Neural progenitor cell (in vitro differentiated cells): ENCODE measurements around a stretch of chr5.

DNA sequence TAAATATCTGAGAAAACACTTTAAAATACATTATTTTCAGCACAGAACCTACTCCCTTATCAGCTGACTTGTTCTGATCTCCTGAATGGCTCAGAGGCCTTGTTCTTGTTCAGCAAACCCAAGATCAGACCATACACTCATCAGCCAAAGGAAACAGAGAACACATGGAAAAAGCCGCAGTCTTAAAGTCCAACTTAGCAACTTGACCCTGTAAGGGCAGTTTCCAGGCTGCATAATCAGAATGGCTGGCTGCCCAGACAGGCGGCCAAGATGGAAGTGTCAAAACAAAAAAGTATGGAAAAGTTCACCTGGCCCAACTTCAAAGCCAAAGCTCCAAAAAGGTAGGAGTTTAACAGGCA, 56.4 kb downstream of the SIL1 start:
- RAMPAGE, long total RNA = no peak

DNA sequence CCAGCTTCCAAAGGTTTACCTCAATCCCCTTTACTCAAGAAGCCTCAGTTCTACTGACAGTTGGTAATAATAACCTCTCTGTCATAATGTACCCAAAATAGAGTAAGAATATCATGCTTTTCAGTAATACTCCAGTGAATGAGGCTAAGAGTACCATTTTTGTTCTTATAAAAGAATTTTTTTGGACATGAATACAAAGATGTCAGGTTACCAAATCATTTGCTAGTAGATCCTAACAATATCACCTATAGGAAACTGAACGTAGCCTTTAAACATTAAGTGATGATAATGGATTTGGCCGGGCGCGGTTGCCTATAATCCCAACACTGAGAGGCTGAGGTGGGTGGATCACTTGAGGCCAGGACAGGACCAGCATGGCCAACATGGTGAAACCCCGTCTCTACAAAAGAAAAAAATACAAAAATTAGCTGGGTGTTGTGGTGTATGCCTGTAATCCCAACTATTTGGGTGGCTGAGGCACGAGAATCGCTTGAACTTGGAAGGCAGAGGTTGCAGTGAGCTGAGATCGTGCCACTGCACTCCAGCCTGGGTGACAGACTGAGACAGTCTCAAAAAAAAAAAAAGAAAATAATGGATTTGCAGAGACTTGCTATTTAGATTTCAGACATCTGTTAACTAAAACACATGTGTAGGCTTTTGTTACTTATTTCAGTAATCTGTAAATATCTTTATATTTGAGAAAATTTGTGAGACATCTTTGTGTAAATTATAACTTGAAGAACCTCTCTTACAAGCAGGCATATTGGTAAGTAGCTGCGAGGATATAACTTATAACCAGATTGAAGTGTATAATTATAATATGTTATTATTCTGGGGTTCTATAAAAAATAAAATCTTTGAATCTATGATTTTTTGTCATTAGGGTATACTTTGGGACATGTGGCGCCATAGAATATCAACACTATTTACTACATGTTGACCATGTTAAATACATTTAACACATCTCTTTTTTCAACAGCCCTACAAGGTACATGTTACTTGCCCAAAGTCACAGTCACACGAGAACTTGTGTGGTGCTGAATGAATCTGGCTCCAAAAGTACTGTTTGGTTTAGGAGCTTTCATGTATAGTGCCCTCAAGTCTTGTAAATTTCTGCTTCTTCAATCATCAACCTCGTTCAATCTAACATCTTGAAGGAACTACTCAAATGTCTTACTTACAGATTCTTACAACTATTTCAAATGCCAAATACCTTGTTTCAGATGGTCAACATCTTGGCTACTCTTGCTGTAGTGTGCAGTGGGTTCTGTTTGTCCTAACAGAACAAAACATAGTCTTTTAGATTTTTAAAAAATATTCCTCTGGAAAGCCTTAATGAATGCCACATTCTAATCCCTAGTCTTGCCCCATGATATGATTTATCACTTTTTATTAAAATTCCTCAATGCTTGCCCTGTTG, 9.0 kb upstream of the MATR3 start:
- RAMPAGE, long total RNA = no peak

DNA sequence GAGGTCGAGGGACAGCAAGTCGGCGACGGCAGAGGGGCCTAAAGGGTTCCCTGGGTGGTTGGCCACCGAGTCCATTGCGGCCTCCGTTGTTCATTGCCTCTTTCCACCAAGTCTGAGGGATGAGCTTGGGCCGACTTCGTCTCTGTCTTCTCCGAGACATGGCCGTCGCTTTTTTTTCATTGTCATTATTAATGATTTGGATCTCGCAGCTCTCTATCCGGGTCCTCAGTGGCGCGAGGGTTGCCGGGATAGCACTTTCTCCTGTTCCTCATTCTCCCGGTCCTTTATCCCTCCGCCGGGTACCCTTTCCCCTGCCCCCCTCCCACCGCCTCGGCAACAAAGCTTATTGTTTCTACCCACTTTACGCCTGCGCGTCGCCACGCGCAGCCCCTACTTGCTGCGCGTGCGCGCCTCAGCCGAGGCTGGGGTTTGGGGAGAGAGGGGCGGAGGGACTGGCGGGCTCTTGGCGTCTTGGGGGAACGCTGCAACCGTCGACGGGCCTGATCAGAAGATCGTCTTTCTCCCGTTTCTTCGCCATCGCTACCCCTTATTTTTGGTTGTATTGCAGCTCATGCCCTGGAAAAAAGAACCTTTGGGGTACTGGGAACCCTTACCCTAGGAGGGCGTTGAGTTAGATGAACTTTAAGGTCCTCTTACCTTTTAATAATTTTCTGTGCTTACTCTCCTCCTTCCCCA, 514 bp downstream of the PAIP2 start:
- RAMPAGE, long total RNA = no peak

- RAMPAGE, long total RNA = no peak
Observed at GRCh38 chr5:139363263-139363648, 19.8 kb downstream of the SLC23A1 start.

- RAMPAGE, long total RNA = no peak
Observed at GRCh38 chr5:139378940-139379595, 4.0 kb downstream of the SLC23A1 start.

DNA sequence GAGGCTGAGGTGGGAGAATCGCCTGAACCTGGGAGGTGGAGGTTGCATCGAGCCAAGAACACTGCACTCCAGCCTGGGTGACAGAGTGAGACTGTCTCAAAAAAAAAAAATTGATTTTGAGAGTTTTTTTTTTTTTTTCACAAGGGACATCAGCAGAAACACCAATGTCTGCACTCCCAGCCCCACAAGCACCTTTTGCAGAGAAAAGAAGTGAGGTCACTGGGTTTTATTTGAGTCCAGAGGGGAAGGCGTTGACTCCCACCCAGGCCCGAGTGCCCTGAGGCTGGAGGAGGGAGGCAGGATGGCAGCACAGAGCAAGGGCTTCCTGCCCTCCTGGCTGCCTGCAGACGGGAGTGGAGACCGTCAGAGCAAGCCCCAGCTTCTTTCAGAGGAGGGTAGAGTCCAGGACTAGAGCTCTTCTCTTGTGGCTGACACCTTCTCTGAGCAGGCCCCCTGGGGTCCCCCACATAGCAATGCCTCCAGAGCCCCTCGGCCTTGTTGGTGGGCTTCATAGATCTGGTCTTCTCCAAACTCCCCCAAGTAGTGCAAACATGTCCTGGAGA, 2.3 kb downstream of the MZB1 start:
- RAMPAGE, long total RNA = no peak

- RAMPAGE, long total RNA = no peak
Observed at GRCh38 chr5:139387992-139388889, 1.5 kb downstream of the MZB1 start.

- RAMPAGE, long total RNA = no peak
Observed at GRCh38 chr5:139632242-139632817, 15.8 kb upstream of the CXXC5 start.

GRCh38 chr5:139643417-139644524, 4.4 kb upstream of the CXXC5 start:
- RAMPAGE, long total RNA = no peak

DNA sequence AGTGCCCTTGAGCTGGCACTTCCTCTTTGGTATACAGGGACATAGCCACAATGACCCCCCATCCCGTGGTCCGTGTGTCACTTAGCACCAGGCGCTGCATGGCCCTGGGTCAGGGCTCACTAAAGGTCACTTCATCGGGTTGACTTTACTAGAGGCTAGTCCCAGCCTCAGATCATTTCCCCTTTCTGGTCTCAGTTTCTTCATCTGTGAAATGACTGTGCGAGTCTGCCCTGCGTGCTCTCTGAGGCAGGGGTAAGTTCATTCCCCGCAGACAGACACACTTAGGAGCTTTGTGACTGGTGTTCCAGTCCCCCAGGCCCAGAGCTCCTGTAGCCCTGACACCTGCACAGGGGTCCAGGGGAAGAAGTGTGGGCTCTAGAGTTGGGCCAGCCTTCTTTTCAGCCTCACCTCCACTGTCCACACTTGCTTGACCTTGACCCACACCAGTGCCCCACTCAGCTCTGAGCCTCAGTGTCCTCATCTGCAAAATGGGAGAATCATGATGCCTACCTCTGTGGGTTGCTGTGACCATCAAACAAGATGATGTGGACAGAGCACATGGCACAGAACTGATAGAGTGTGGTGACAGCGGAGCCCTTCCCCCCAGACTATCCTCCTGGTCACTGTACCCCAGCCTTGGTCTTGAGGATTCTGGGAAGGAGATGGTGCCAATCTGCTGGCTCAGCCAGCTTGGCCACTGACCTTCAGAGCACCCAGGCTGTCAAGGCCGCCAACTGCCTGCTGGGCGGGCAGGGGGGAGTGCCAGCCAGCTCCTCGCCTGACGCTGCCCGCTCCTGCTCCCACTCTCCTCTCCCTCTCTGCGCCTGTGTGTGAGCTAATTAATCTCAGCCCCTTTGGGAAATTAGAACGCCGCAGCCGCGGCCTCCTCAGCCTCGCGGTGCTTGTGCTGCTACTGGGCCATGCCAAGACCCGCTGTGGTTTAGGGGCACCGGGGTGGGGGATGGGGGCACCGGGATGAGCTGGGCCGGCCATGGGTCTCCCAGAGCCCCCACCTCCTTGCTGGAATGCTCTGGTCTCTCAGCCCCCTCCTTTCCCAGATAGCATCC, 16.6 kb downstream of the CXXC5 start:
- RAMPAGE, long total RNA = no peak

DNA sequence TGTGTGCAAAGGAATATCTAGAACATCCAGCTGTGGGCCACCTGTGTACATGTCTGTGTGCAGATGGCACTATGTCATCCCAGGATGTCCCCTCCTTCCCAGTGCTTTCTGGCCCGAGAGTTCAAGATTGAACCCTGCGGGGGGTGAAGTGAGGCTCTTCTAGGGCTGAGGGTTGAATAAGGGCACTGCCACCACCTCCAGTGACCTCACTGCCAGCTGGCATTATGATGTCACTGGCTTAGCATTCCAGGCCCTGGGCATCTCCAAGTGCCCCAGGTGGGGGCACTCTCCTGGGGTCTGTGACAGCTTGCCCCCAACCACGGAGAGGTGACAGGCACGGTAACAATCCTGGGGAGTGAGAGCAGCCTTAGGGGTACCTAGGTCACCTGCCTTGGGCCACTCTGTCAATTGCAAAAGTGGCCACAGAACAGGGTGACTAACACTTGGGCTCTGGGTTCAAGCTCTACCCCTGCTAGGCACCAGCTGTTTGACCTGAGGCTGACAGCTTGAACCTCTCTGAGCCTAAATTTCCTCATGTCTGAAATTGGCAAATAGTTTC, 27.1 kb downstream of the CXXC5 start:
- RAMPAGE, long total RNA = no peak

DNA sequence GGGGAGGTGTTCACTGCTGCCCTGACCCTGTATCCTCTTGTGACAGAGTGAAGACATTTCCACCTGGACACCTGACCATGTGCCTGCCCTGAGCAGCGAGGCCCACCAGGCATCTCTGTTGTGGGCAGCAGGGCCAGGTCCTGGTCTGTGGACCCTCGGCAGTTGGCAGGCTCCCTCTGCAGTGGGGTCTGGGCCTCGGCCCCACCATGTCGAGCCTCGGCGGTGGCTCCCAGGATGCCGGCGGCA, 32.1 kb downstream of the CXXC5 start:
- RAMPAGE, long total RNA = no peak

DNA sequence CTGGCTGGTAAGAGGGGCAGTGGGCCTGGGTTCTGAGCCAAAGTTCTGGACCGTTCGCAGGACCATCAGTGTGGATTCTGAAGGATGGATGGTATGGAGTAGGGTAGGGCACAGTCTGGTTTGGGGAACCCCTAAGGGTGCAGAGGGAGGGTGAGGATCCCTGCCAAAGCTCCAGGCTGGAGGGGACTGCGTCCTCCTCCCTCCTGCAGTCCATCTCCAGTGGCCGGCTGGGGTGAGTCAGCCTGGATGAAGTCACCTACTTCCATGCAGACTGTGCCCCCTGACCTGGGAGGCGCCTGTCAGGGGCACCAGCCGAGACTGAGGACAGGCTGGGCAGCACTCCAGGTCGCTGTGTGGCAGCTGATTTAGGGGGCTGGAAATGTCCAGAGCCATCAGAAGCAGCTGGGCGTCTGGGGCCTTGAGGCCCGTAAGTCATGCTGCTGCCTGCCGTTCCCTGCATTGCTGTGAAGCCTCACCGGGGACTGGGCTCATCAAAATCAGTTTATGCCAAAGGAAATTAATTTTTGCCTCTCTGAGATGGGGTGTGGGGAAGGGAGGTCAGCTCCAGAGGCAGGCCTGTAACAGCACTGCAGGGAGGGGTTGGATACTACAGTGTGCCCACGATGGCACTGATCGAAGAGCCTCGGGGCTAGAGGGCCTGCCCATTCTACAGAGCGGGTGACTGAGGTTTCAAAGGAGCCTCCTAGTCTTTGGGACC, 70.5 kb upstream of the PSD2 start:
- RAMPAGE, long total RNA = no peak

DNA sequence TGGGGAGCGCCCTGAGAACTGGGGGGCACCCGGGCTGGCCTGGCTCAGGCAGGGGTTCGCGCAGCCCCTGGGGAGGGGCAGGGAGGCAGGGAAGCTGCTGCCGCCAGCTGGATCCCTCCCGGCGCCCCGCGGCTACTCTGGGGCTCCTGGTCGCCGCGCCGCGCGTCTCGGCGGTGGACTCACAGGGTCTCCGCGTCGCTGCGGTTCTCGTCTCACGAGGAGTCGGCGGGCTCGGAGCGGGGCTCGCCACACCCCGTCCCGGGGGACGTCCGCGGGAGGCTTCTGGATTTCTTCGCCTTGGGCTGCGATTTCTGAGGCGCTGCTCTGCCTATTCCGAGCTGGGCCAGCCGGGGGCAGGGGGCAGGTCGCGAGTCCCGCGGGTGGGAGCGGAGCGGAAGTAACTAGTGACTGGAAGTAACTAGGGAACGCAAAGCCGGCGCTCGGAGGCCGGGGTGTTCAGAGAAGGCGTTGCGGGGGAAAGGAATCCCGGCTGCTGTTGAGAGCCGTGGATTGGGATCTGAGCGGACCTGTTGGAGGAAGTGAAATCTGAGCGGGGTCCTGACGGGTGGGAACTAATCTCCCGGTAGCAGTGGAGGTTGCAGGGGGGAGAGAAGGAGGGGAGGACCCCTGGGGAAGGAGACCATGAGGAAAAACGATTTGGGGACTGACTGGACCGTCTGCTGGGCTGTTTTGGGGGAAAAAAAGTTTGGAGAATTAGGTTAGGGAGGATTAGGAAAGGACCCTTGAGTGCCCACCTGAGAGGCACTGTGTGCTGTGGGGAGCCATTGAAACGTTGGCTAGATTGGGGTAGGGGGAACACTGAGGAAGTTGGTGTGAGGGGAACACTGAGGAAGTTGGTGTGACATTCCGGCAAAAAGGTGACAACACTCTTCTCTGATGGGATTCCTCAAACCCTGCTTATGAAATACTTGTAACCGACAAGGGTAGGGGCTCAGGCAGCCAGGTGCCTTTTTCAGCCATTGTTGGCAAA, 674 bp downstream of the CYSTM1 start:
- RAMPAGE, long total RNA = no peak

DNA sequence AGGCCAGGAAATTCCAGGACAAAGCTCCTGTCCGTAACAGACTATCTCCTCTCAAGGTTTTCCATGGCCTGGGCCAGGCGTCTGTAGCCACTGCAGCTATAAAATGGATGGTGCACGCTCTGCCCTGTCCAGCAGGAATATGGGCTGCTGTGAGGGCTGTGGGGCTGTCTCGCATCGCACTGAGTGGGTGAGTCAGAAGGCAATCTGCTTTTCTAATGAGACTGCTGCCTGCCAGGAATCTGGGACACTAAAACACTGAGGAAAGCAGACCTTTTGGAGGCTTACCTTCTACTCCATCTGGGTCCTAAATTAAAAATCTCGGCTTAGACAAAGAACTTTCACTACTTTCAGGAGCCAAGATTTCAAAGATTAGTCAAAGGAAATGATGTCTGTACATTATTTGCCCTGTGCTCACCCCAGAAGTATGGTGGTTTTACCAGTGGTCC, 56.5 kb downstream of the PFDN1 start:
- RAMPAGE, long total RNA = no peak

GRCh38 chr5:140254007-140254527, 48.8 kb downstream of the PFDN1 start:
- RAMPAGE, long total RNA = no peak

GRCh38 chr5:140255670-140256151, 47.2 kb downstream of the PFDN1 start:
- RAMPAGE, long total RNA = no peak

GRCh38 chr5:140257437-140258102, 45.3 kb downstream of the PFDN1 start:
- RAMPAGE, long total RNA = no peak

DNA sequence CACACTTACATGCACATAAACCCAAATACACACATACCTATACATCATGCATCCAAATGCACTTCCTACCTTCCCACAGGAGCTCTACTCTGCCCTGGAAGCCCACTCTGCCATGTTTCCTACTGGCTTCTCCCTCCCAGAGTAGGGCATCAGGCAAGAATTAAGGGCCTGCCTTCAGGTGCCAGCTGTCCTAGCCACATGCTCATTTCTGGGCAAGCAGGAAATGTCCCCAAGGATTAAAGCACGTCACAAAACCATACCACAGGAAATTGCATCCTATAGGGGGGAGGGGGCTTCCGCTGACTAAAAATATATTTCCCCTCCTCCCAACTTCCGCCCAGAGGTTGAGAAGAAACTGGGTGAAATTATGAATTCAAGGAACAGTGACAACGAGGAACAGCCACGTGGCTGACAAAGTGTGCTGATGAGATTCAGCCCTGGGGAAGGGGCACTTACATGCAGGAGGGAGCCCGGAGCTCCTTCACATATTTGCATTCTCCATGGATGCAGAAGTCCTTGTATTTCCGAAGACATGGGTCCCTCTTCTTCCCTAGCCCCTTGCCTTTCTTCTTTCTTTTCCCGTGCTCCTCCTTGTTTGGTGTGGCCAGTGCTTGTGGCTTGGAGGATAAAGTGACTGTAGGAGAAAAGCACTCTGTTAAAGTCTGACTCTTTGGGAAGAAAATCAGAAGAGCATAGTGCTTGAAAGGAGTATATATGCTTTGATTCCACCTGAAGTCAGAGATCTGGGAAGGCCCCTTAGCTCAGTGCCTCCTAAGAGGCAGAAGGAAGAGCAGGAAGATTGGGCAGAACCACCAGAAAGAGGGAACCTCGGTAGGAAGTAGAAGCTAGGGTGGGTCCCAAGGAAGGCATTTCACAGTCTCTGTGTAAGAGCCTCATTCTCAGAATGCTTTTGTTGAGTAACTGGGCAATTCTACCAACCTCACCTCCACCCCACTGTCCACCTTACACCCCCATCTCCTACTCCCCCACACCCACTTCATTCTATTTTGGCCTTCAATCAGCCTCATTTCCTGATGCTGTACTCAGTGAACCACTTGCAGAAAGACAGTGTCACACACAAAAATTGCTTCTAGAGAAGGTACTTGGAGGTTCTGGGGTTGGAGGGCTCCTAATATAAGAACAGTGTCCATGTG, 3.8 kb downstream of the HBEGF start:
- RAMPAGE, long total RNA = no peak

DNA sequence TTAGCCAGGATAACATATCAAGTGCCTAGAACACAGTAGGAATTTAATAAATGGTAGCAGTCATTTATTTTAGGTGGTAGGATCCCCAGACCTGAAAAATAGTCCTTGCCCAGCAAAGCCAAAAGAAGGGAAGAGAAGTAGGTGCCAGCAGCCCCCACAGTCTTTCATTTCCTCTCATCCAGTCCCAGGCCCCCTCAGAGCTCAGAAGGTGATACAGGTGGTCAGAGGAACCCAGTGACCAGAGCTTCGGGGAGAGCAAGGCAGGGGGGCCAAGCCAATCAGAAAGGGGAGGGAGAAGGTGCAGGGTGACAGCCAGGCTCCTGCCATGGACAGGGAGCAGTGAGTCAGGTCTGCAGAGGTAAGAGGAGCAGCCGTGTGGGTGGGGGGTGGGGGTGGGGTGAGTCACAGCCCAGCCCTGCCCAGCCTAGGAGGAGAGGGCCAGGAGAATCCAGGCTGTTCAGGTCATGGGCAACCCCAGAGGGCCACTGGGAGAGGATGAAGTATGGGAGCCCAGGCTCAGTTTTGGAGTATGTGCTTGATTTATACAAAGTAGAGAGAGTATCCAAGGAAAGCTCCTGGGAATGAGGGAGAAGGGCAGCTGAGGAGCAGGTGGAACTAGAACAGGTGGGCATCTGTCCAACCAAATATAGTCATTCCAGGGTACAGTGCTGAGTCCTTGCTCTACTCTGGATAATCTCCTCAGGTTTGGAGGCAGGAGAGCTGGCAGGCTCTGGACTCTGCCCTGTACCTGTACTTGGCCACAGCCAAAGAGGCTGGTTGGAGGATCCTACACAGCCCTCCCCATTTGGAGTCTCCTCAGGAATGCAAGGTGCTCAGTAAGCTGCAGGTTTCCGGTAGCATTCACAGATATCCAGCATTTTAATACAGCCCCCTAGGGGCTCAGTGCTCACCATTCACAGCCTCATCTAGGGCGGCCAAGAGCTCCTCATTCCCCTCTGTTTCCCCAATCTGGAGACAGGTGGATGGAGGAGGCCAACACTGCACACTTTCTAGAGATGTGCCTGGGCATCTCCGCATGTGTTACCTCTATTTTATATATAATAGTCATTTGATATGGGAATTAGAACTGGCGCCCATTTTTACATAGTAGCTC, 1.6 kb downstream of the HBEGF start:
- RAMPAGE, long total RNA = no peak